Retinal pigment epithelial cell (primary cell): ENCODE measurements around a stretch of chr1.

DNA sequence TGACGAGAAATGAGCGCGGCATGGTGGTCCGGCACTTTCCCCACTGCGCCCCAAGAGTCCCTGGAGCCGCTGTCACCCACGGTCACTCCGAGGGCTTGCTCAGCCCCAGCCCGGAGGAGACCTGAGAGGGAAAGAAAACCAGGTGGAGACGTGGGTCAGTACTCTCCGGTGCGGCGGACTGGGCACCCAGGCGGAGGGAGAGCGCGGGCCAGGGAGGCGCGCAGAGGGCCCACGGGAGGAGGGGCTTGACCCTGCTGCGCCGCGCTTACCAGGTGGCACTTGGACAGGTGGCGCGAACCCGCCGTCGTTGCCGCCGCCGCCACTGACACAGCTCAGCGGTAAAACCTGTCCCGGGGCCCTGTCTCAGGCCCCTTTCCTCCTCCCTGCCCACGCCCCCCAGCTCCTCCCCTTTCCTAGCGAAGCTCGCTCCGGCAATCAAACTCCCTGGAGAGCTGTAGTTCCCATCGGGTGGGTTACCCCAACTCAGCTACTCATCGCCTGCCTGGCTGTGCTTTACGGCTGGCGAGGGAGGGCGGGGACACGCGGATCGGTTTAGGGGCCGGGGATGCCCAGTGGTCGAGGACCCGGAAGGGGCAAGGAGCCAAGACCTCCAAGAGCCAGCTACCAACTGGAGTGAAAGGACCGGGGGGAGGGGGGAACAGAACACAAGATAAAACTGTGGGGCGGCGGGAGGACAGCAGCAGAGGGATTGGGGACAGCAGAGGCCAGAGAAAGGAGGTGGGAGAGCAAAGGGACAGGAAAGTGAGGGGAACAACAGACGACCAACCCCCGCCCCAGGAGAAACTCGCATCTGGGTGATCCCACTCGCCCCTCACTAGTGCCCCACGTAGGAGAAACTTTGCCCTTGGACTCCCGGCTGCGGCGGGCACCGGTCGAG lies 3.0 kb downstream of the GFI1 start:
- RRBS, result 2% methylated on average over 16 of the region's 60 CpGs

GRCh38 chr1:92484708-92485611 lies 1.8 kb downstream of the GFI1 start:
- RRBS, result 2% methylated on average over 26 of the region's 65 CpGs

GRCh38 chr1:92647060-92647979 lies 137.6 kb downstream of the EVI5 start:
- RRBS, result no CpG with 5 or more reads among the region's 5 CpGs

DNA sequence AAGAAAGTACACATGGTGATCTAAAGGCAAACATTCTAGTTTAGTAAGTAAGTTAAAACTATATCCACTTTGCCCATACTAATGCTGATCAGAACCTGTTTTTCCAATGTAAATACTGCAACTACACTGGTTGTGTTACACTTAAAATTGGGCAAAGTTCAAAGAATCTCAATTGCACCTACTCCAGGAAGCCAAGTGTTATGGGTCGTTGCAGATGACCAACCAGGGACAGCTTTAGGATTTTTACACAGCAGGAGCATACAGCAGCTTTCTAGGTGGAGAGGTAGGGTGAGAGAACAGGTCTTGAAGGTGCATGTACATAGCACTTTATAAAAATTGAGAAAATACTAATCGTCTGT lies 14.5 kb upstream of the RPL5 start:
- RRBS, result no CpG with 5 or more reads among the region's 2 CpGs

- RRBS, result no CpG with 5 or more reads among the region's 5 CpGs
Measured at GRCh38 chr1:92841428-92842357, 9.9 kb downstream of the RPL5 start.

- RRBS, result no CpG with 5 or more reads among the region's 6 CpGs
Measured at GRCh38 chr1:92963180-92963710, 2.0 kb upstream of the DIPK1A start.

- RRBS, result no CpG with 5 or more reads among the region's 5 CpGs
Measured at GRCh38 chr1:92995481-92995937, 34.2 kb upstream of the DIPK1A start.

- RRBS, result no CpG with 5 or more reads among the region's 3 CpGs
Measured at GRCh38 chr1:93319745-93320584, 25.7 kb upstream of the DR1 start.

GRCh38 chr1:93346808-93347022 lies 1.0 kb downstream of the DR1 start:
- RRBS, result no CpG with 5 or more reads among the region's 6 CpGs

DNA sequence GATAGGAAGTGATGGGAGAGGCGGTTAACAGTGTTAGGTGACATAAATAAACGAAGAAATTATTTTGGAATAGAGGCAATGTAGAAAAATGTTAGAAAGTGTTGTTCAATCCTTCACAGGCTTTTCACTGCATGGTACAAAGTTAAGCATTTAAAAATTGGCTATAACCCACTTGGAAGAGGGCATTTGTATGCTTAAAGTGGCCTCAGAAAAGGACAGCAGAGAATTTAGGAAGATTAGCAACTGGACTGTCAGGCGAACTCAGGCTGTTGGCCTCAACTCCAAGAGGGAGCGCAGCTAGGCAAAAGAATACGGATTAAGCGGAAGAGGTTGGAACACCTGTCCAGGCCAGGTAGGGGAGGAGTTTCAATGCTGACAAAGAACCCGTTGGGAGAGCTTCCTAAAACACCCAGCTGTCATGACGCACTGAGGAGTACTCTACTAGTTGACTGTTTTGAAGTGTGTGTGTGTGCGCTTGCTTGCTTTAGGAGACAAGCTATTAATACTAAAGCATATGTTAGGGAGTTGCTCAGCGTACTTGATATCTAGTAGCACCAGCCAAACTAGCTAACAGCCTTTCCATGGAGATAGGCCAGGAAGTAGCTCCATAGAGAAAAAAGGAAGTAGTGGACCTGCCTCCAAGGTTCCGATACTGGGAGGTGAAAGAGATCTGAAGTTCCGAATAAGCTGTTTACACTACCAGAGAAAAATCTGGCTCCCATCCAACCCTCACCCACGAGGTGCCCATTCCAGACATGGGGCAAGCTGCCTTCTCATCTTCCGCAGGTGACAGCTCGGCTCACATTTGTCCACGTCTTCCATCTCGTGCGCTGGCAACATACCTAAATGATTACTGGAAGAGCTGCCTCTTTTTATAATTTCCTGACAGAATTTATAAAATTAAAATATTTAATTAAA lies 1.1 kb upstream of the FNBP1L start:
- RRBS, result no CpG with 5 or more reads among the region's 18 CpGs

GRCh38 chr1:93588729-93589505 lies 92.7 kb downstream of the BCAR3 start:
- RRBS, result 96% methylated on average over 9 of the region's 28 CpGs

DNA sequence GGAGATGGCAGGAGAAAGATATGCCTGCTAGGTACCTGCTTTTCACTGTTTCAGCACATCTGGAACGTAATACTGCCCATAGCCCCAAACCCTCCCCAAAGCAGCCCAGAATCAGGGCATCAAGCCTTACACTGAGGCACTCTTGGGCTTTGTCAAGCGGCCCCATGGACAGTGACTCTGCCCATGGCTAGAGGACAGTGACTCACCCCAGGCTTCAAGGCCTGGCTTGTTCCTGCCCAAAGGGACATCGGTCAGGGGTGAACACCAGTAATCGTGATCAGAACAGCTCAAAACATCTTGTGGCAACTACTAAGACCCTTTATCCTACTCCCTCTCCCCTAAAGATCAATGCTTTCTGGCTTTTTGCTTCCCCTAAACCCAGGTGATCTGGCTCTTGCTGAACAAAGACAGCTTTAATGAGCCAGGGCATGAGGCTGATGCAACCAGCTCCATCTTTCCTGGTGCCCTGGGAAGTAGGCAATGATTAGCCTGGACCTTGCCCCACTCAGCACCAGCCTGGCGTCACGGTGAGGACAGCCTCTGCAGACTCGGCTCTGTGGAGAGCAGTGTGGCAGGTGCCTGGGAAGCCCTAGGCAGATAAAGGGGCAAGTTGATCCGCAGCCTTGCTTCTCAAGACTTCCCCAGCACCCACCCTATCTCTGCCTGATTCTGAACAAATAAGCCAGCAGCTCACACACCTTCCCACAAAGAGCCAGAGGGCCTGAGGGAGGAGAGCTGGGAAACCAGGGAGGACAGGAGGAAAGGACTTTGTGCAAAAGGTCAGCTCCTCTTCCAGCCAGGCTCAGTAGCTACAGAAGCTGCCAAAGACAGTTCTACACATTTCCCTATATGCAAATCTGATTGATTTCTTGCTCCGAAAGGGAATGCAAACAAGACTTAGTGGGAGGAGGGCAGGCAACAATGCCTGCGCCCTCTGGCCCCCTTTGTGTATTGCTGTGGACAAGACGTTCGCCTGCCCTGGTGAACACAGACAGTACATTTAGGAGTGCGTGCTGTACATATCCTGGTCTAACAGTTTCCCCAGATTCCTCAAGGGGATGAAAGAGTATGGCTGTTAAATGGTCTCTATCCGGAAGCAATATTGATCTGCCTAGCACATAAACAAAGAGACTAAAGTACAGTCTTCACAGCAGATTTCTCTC lies 64.0 kb downstream of the BCAR3 start:
- RRBS, result no CpG with 5 or more reads among the region's 14 CpGs

- RRBS, result no CpG with 5 or more reads among the region's 6 CpGs
Measured at GRCh38 chr1:93662654-93663473, 18.8 kb downstream of the BCAR3 start.

GRCh38 chr1:93715248-93715848 lies 33.7 kb upstream of the BCAR3 start:
- RRBS, result no CpG with 5 or more reads among the region's 5 CpGs

GRCh38 chr1:93779684-93780395 lies 98.2 kb upstream of the BCAR3 start:
- RRBS, result no CpG with 5 or more reads among the region's 4 CpGs

DNA sequence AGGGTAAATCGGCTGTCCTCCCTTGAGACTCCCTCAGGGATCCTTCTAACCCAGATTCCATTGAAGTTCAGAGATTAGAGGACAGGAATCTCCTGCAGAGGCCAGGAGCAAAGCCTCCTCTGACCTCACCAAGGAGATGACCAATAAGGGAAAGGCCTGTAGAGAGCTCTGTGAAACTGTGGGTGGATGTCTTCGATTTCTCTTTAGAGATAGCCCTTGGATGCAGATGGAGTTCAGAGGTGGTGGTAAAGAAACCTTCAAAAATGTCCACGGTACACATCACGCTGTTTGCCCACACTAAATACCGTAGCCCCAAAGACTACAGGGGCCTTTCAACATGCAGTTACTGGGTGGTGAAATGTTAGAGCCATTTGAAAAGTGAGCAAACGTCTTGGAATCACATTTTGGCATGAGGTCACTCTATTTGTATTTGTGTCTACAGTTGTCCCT lies 57.8 kb downstream of the DNTTIP2 start:
- RRBS, result no CpG with 5 or more reads among the region's 6 CpGs

- RRBS, result no CpG with 5 or more reads among the region's 12 CpGs
Measured at GRCh38 chr1:94094394-94094999, 26.5 kb downstream of the ABCA4 start.

DNA sequence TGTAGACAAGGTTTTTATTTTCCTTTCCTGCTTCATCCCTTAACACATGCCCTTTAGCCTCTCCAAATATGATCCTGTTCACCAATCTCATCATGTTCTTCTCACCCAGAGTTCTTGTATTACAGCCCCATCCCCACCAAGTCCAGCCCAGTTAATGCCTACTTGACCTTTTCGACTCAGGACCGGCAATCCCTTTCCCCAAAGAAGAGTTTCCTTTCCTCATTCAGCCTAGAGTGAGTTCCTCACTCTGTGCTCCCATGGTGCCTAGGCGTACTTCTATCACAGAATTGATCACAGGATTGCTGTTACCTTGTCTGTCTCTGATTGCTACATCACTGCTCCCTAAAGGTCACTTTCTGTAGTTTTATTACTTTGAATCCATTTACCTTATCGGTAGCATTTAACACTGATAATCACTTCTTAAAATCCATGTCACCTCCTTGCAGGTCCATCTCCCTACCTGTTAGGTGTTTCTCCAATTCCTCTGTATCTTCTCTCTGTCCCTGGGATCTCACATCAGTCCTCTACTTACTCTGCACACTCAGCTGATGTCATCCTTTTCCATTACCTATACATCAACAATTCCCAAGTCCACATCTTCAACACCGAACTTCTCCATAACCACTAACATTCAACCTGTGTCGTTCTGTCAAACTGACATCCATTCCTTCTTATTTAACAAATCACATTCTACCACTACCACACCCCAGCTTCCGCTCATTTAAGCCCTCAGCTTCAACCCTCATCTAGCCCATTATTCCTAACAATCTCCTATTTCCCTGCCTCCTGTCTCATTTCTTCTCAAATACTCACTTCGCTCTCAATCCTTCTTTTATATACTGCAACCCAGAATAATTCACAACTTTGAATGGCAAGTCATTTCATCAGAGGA lies 18.3 kb downstream of the ARHGAP29 start:
- RRBS, result no CpG with 5 or more reads among the region's 8 CpGs

GRCh38 chr1:94350427-94350947 lies 67.7 kb upstream of the ABCD3 start:
- RRBS, result no CpG with 5 or more reads among the region's 1 CpG

DNA sequence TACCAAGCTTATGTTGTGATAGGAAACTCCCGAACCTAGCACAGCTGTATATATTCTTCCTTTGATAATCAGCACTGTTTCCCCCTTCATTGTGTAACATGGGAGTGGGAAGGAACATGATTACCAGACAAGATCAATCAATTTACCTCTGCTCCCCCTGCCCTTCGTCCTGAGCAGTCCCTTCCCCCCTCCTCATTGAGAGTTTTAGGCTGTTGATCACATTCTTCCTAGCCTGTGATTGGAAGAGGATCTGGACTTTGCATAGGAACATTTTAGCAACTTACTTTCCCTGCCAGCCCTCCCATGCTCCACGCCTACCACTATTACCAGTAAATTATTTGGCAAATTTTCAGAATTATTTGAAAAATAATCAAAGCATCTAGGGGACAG lies 62.7 kb upstream of the ABCD3 start:
- RRBS, result no CpG with 5 or more reads among the region's 3 CpGs